Gastrocnemius medialis (tissue), 3 donors: ENCODE data around the genes DCAF7 and GH1.

DNA sequence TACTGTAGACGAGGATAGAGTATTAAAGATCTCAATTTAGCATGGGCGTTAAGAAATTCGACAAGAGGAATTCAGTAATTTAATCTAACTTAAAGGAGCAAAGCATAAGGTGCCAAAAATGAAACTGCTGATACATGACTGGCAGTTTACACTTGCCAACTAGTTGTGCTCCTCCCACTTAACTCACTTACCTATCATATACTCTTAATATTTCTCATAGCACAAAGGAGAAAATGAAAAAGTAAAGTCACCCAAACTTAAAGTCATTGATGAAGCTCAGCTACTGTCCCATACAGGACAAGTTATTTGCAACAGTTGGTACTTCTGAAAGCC lies 1.1 kb downstream of the MED13 start:
- PRO-cap, result no peak
- RAMPAGE, long total RNA, 3 experiments, result no peak in any of the 3 experiments

- PRO-cap, result no peak
- RAMPAGE, long total RNA, 3 experiments, result no peak in any of the 3 experiments
These were observed 765 bp downstream of the MED13 start for GRCh38 chr17:62064300-62064725.

GRCh38 chr17:62553003-62553744 lies 74.3 kb upstream of the MRC2 start:
- PRO-cap, result no peak
- RAMPAGE, long total RNA, 3 experiments, result no peak in any of the 3 experiments

DNA sequence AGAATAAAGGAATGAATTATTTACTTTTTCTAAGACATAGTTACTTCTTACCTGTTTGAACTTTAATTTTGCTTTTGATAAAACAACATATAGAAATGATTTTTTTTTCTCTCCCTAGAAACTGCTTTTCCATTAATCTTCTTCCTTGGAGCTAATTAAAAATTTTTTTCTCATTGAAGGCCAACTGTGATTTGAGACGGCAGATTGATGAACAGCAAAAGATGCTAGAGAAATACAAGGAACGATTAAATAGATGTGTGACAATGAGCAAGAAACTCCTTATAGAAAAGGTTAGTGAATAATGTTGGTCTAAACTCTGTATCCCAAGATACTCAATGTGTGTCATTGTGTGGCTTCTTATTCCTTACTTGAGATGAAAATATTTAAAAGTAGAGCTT lies 67.6 kb upstream of the MRC2 start:
- PRO-cap, result no peak
- RAMPAGE, long total RNA, 3 experiments, result no peak in any of the 3 experiments

DNA sequence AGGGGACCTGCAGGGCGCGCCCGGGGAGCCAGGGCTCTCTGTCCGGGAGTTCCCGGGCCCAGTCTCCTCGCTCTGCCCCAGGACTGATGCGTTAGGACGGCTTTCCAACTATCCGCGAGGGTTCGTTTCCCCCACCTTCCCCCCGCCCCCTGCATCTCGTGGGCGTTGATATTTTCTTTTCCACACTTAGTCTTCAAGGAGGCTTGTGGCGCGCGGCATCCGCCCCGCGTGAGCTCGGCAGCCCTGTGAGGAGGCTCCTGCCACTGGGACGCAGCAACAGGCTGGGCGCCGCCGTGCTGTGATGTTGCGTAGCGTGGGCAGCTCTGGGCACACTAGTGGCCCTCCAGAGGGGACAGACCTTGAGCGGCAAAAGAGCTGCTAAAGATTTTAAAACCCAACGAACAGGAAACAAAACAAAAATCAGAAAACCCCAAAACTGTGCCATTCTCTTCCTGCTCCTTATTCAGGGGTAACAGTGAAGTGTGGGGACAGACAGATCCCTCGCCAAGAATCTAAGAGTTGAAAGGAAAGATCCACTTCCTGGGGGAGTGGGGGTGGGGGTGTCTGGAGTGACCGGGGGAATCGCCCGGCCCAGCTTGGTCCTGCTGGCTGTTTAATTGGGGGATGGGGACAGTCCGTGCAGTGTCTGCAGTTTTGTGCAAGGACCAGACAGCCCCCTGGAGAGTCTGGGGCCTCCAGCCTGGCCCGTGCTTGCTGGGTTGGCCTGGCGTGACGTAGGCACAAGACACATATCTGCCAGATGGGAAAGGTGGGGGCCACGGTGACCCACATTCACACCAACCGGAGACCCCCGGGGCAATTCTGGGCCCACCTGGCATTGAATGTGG lies 1.0 kb downstream of the MRC2 start:
- PRO-cap, result no peak
- RAMPAGE, long total RNA, 3 experiments, result no peak in any of the 3 experiments

- PRO-cap, result no peak
- RAMPAGE, long total RNA, 3 experiments, result no peak in any of the 3 experiments
These were observed 12.2 kb downstream of the CYB561 start for GRCh38 chr17:63433602-63434536.

DNA sequence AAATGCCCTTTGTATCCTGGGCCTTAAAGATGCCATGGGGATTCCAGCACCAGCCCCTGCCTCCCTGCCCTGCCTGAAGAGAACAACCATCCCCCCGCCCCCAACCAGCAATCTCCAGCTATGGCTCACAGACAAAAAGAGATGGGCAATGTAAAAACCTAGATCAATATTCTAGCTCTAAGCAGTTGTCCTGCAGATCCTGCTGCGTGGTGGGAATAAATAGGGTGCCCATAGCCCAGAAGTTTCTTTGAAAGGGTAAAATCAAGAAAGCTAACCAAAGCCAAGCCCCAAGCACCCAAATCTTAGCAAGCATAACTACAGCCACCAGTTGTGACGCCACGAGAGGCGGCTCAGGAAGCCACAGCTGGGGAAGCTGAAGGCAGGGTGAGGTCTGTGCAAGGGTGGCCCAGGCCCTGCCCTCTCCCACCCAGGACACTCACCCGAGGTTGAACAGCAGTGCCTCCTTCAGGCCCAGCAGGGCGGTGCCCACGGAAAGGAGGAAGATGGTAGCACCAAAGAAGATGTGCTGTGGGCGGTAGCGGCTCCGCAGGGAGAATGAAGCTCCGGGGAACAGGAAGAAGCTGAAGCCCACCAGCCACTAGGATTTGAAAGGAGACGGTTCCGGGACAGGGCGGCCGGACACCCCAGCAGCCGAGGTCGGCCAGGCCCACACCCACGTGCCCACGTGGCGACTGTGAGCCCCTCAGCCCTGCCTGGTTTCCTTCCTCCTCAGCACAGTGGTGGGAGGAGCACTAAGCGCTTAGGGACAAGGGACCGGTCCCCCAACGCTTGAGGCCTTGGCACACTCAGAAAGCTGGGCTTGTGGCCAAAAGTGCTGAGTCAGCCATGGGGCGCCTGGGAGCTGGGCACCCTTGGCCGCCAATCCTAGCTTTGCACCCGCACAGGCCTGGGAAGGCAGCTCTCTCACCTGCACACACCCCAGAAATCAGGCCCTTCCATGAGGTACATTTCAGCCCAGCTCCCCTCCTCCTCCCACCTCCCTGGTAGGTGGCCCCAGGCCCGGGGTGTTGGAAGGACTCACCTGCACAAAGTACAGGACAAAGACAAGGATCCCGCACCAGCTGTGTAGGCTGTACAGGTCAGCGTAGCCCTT lies 11.1 kb downstream of the CYB561 start:
- PRO-cap, result no peak
- RAMPAGE, long total RNA, 3 experiments, result no peak in any of the 3 experiments

DNA sequence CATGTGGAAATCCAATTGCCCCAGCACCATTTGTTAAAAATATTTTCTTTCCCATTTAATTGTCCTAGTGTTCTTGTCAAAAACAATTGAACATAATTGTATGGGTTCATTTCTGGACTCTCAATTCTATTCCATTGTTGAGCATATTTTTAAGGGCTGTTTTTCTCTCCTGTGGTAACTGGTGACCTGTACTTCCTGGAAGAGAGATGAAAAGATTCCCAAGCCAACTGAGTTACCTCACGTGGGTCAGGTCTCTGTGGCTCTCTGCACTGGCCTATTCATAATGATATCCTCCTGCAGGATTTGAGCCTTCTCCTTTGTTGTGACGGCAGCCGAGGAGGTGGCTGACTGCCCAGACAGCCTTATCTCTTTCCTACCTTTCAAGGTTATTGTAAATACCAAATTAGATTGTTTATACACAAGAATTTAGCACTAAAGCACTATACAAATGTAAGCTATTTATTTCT lies 2.7 kb upstream of the ACE start:
- PRO-cap, result no peak
- RAMPAGE, long total RNA, 3 experiments, result no peak in any of the 3 experiments

- PRO-cap, result no peak
- RAMPAGE, long total RNA, 3 experiments, result no peak in any of the 3 experiments
These were observed 2.1 kb downstream of the ACE start for GRCh38 chr17:63478666-63479557.

DNA sequence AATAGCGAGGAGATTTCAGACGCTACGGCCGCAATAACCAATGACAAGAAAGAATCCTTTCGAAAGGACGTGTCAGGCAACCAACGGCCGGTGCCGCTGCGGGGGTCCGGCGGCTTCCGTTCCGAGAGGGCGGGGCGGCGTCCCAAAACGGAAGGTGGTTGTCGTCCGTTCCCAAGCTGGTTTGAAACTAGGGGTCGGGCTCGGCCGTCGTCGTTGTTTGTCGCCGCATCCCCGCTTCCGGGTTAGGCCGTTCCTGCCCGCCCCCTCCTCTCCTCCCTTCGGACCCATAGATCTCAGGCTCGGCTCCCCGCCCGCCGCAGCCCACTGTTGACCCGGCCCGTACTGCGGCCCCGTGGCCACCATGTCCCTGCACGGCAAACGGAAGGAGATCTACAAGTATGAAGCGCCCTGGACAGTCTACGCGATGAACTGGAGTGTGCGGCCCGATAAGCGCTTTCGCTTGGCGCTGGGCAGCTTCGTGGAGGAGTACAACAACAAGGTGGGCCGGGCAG lies at the start of gene DCAF7:
DCAF7 (plus strand) TSS at position 161 of the 512 bp plus-strand sequence.
- PRO-cap, result bidirectional peak, plus-strand start at position 174 of the sequence, minus-strand start outside the sequence
- RAMPAGE, long total RNA, 3 experiments, result start-site peak on the plus strand in 2 of 3 experiments, centred at positions 188 to 267 of the sequence, 19 to 31 reads per replicate

GRCh38 chr17:63610131-63610706 lies 9.5 kb downstream of the TACO1 start:
- PRO-cap, result no peak
- RAMPAGE, long total RNA, 3 experiments, result no peak in any of the 3 experiments

DNA sequence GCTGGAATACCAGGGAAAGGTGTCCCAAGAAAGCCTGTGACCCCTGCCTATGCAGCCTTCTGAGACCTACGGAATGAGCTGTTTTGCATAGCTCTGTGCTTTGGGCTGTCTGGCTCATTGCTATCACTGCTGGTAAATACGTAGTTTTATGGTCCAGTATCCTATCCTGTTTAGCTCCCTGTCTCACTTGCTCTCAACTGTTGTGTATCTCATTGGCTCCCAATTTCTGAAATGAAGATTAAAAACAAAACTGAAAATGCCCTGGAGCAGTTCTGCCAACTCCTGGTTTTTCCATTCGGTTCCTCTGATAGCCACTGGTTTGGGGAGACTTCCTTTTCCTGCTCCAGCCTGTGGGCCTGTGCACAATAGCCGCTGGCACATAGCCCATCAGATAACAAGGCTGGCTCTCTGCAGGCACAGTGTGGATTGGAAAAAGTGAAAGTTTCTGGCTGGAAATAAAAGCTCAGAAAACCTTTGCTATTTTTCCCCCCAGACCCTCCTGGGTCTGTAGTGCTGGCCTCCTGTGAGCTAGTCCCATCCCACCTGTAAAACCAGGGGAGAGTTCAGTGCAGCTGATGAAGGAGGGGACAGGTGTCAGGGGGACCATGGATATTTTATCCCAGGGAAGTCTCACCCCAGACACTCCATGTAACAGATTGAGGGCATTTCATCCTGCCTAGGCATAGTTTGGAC lies 24.0 kb downstream of the LIMD2 start:
- PRO-cap, result no peak
- RAMPAGE, long total RNA, 3 experiments, result no peak in any of the 3 experiments

GRCh38 chr17:63701198-63701817 lies 1.4 kb upstream of the LIMD2 start:
- PRO-cap, result no peak
- RAMPAGE, long total RNA, 3 experiments, result no peak in any of the 3 experiments

- PRO-cap, result no peak
- RAMPAGE, long total RNA, 3 experiments, result no peak in any of the 3 experiments
These were observed 6.3 kb upstream of the LIMD2 start for GRCh38 chr17:63706147-63706613.

DNA sequence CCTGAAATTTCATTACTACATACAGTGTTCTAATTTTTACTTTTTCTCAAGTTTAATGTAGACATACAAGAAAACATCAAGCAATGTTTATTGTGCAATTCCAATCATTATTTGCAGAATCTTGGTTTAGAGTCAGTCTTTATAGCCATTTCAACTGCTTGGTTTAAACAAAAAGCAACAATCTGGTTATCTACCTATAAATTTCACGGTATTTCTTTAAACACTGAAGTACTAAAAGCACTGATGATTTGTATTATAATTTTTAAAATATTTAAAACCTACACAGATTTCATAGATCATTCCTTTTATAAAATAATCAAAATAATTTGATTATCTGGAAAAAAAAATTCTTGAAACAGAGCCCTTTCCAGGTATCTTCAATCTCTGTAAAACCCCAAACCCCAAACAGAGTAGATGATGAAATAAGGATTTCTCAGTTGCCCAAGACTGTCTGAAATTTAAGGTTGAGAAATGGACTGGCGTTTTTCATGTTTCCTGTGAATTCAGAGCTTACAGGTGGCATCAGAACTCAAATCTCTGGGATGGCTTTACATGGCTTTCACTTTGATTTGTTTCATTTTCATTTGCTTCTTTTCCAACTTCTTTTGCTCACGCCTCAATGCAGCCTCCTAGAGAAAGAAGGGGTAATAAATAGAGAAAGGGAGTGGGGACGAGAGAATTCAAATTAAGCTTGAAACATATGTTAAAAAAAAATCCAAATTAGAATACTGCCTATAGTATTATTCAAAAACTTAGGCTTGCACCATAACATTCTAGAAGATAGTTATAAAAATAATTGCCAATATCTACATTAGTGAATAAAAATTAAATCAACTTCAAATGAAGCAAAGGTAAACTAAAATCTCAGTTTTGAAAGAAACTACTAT lies 5.0 kb upstream of the STRADA start:
- PRO-cap, result no peak
- RAMPAGE, long total RNA, 3 experiments, result no peak in any of the 3 experiments

- PRO-cap, result no peak
- RAMPAGE, long total RNA, 3 experiments, result no peak in any of the 3 experiments
These were observed 12.9 kb downstream of the DDX42 start for GRCh38 chr17:63786866-63787316.

- PRO-cap, result no peak
- RAMPAGE, long total RNA, 3 experiments, result no peak in any of the 3 experiments
These were observed at the start of gene GH1 for GRCh38 chr17:63918643-63919267. TSS of gene GH1 (minus strand) at chr17:63918839.

- PRO-cap, result bidirectional peak, plus-strand start at chr17:64008348, minus-strand start at chr17:64008193
- RAMPAGE, long total RNA, 3 experiments, result no peak in any of the 3 experiments
These were observed 9.9 kb downstream of the PRR29 start for GRCh38 chr17:64007972-64008443.

DNA sequence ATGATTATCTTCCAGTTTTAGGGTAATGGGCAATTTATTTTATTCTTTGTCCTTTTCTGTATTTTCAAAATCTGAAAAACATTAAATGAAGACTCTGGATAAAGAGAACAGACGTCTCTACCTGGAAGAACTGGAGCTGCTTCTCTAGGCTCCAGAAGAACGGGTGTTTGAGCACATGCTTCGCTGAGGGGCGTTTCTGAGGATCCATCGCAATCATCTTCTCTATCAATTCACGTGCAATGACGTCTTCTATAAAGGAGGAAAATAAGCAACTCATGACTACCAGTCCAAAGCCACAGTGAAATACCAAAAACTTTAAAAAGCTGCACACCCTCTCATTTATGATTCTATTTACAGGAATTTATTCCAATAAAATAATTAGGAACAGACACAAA lies 27.3 kb upstream of the ICAM2 start:
- PRO-cap, result no peak
- RAMPAGE, long total RNA, 3 experiments, result no peak in any of the 3 experiments

- PRO-cap, result no peak
- RAMPAGE, long total RNA, 3 experiments, result no peak in any of the 3 experiments
These were observed 36.1 kb upstream of the ICAM2 start for GRCh38 chr17:64056184-64057196.